Temporal lobe (tissue), 2 donors: ENCODE data around the genes MRPL12, PPP1R27 and RAC3.

DNA sequence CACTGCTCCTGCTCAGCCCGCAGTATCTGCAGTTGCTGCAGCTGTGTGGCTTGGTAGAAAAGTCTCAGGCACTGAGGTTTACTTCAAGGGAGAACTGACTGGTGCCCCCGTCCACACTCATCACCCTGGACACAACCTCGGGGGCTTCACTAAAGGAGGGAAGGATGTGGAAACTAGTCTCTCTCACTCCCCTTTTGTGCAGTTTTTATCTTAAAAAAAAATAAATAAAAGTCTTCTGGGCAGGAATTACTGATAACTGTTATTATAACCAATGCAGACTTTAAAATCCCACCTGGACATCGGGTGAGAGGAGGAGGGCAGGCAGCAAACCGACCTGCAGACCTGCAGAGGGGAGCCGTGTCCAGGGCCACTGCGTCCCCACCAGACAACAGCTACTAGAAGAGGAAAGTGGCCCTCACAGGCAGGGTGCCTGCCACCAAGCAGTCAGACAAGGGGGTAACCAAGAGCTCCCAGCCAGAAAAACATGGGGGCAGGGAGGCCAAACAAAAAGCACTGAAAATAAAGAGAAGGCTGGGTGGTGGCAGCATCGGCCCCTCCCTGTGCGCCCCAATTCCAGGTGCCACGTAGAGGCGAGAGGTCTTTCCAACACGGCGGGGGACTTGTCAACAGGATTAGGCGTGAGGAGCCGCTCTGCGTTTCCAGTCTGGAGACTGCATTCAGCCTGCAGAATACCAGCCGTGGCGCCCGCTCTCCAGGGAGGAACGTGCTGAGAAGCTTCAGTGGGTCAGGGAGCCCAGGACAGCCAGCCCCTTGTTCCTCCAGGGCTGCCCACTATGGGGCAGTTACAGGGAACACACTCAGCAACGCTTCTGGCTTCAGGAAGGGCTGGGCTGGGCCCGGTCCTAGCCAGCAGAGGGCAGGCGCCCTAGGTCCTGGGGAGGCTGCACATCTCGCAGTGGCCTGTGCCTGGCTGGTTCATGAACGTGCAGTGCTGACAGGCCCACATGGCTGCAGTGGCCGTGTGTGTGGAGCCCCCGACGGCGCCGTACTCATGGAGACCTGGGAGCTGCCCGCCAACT, 6.5 kb upstream of the FAAP100 start:
- RAMPAGE, long total RNA = no peak

DNA sequence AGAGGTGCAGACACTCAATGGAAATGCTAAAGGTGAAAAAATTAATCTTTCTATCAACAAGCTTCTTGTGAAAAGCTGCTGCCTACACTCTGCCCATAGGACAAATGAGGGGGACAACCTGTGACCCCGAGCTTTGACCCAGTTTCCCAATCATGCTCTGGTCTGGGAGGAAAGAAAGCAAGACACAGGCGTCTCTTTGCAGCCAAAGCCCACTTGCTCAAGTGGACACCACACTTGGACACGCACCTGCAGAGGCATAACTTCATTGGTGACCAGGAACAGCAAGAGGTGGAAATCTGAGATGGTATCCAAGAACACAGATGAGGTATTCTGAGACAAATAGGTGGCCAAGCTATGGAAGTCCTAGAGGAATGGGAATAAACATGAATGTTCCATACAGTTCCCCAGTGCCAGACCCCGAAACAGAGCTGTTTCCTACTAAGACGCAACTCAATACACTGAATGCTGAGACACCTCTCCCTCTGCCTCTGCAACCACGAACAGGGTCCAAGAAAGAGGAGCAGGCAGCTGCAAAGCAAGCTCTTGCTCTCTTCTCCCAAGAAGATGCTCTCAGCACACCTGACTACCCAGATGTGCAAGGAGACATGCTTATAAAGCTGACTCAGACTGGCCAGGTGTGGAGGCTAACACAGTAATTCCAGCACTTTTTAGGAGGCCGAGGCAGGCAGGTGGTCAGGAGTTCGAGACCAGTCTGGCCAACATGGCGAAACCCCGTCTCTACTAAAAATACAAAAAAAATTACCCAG, 15.2 kb upstream of the FAAP100 start:
- RAMPAGE, long total RNA = no peak

DNA sequence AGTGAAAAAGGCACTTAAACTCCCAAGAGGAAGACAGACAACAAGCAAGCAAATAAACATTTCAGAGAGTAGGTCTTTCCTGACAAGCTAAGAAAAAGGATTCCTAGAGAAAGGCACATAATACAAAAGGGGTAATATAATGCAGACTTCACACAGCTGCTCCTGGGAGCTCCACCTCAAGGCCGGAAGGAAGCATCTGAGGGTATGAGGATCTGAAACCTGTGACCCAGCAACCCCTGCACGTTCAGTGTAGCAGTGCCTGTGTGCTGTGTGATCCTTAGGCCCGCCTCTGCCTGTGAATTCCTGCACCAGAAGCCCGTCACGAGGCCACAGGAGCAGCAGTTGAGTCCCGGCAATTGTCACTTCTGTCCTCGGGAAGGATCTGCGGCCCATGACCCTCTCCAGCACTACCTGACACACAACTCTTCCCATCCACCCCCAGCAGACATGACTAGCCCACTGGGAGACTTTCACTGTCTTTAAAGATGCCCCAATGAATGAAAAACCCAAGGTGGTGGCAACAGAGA, 38.5 kb downstream of the NPLOC4 start:
- RAMPAGE, long total RNA = no peak

GRCh38 chr17:81629519-81630486, 7.1 kb downstream of the NPLOC4 start:
- RAMPAGE, long total RNA = no peak

DNA sequence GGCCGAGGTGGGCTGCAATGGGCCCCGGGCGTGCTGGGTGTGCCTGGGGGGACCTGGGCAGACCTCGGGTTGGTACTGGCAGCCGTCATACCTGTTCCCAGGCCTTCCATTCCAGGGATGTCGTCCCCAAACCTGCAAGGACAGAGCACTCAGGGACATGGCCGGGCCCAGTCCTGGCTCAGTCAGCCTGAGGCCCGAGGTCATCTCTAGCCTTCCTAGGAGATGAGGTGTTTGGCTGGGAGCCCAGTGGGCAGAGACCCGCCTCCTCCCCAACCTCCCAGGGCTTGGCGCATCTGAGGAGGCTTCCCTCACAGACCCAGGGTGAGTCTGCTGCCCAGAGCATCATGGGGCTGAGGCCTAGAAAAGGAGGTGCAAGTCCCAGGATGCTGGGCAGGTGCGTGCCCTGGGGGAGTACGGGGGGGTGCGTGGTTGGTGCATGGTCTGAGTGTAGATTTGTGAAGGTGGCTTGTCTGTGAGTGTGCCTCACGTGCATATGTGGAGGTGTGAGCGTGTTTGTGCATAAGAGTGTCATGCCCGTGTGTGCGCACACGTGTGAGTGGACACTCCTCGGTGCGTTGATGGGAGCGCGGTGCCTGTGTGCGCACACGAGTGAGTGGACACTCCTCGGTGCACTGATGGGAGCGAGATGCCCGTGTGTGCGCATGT, 4.7 kb downstream of the PDE6G start:
- RAMPAGE, long total RNA = no peak

GRCh38 chr17:81686785-81687231, 3.0 kb downstream of the HGS start:
- RAMPAGE, long total RNA = no peak

DNA sequence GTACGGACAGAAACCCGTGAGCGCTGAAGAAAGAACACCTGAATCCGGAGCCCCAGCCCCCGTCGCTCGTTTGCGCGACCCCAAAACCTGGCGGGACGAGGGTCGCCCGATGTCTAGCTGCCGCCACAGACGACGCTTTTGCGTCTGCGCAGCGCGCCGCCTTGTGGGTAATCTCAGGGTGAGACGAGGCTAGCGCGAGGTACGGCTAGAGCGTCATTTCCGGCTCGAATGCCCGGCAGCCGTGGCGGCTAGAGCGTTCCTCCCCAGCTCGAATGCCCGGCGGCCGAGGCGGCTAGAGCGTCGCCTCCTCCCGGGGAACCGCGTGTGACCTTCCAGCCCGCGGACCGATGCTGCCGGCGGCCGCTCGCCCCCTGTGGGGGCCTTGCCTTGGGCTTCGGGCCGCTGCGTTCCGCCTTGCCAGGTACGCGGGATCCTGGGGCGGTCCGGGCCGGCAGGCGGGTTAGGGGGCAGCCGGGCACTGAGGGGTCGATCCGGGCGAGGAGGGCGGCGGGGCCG, at the start of gene MRPL12:
Gene MRPL12 (plus strand): TSS at position 213 of the 516 bp plus-strand sequence.
- RAMPAGE, long total RNA = start-site peak on the minus strand centred at position 133 of the sequence, 36 bp wide, 17 and 6 reads in 2 replicates; start-site peak on the plus strand centred at position 278 of the sequence, 130 bp wide, 36 and 59 reads in 2 replicates

- RAMPAGE, long total RNA = no peak
These were observed 925 bp upstream of the SLC25A10 start for GRCh38 chr17:81711067-81711651.

DNA sequence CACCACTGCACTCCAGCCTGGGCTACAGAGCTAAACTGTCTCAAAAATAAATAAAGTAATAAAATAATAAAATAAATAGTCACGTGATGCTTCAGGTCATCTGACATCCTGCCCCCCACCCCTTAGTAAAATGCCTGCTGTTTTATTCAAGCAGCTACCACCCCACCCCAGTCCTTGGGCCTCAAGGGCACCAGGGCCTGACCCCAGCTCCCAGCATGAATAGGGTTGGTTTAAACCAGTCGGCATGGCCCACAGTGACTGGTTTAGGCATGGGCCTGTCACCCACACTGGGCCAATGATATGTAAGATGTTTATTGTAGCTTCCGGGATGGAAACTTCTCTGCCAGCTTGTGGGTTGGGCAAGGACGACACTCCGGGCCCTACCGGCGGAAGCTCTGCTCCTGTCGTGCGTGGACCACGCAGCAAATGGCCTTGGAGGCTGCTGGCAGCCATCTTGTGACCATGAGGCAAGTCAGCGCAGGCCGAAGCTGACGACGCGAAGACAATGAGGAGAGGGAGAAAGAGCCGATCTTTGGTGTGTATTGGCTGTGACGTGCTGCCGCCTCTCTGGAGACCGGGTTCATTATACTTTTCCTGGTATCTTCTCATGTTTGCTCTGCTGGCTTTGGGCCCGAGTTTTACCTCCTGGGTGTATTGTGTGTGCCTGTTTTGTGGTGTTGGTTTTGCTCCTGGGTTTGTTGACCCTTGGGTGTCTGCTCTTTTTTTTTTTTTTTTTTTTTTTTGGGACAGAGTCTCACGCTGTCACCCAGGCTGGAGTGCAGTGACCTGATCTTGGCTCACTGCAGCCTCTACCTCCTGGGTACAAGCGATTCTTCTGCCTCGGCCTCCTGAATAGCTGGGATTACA, 15.3 kb downstream of the SLC25A10 start:
- RAMPAGE, long total RNA = no peak

GRCh38 chr17:81834529-81835479, at the start of gene PPP1R27:
TSS of gene PPP1R27 (minus strand) at chr17:81835050.
- RAMPAGE, long total RNA = no peak

- RAMPAGE, long total RNA = no peak
These were observed 1.6 kb downstream of the ARHGDIA start for GRCh38 chr17:81869170-81870318.

DNA sequence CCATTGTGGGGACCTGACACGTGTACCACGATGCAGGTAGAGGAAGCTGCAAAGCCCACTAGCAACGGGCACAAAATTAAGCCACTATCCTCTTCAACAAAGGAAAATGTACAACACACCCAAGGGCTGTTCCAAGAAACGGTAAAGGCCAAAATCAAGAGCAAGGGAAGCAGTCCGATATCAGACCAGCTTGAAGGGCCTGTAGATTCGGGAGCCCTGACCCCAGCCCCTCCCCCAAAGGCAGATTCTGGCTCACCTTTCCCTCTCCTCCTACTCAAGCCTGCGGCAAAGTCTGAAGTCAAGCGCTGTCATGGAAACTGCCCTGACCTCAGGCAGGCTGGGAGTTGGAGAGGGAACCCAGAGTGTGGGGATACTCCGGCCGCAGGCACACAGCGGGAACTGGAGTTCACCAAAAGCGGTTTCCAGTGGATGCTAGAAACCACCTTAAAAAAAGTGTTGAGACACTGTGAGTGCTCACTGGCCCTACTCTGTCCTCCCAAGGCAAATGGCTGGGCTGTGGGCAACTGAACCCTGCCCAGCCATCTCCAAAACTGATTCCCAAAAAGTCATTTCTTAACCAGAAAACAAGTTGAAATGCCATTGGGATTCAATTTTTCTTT, 1.7 kb downstream of the ALYREF start:
- RAMPAGE, long total RNA = no peak

DNA sequence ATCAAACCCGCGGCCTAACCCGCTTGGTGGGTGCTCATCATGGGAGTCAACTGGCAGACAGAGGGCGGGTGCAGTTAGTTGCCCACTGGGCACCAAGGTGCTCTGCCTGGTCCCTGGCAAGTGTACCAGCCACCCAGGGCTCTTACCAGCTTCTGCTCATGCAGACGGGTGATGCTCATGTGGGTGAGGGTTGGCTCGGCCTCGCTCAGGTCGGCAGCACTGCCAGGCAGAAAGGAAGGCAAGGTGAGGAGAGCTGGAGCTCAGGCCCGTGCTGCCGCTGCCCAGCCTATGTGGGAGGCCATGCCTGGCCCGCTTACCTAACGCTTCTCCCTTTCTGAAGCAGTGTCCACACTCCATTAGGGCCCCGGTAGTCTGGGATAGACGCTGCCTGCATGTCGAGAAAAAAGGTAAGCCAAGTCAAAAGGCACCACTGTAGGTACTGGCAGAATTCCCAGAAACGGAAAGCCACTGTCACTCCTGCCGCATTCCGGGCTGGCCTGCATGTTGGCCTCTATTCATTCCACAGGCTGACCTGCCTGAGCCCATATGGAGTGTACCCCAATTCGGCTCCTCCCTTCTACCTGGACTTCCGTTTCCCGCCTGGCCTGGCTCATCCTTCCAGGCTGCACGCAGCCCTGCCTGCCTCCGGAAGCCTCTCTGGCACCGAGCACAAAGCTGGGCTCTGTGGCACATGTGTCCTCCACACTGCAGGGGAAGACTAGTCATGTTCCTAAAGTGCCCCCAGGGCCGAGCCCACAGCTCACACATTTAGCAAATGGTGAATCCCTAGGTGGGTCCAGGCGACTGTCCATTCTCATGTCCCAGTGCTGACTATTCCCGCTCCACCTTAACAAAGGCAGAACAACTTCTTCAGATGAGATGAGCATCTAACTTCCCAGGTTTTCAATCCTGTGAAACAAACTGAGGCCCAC, 2.4 kb downstream of the SIRT7 start:
- RAMPAGE, long total RNA = no peak

DNA sequence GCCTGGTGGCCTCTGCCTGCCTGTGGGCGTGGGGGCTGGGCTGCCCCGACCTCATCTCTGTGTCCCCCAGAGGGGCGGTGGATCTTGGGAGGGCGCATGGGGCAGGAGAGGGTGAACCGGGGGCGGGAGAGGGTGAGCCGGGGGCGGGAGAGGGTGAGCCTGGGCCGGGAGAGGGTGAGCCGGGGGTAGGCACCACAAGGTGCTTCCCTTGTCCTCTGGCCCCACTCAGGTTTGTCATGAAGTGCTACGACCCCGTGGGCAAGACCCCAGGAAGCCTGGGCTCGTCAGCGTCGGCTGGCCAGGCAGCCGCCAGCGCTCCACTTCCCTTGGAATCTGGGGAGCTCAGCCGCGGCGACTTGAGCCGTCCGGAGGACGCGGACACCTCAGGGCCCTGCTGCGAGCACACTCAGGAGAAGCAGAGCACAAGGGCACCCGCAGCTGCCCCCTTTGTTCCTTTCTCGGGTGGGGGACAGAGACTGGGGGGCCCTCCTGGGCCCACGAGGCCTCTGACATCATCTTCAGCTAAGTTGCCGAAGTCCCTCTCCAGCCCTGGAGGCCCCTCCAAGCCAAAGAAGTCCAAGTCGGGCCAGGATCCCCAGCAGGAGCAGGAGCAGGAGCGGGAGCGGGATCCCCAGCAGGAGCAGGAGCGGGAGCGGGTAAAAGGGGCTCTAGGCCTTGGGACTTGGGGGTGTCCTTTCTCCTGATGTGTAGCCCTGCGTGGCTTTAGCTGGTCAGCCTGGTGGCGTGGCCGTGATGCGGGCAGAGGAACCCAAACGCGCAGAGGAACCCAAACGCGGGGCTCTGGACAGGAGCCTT, 19.0 kb downstream of the ASPSCR1 start:
- RAMPAGE, long total RNA = no peak

DNA sequence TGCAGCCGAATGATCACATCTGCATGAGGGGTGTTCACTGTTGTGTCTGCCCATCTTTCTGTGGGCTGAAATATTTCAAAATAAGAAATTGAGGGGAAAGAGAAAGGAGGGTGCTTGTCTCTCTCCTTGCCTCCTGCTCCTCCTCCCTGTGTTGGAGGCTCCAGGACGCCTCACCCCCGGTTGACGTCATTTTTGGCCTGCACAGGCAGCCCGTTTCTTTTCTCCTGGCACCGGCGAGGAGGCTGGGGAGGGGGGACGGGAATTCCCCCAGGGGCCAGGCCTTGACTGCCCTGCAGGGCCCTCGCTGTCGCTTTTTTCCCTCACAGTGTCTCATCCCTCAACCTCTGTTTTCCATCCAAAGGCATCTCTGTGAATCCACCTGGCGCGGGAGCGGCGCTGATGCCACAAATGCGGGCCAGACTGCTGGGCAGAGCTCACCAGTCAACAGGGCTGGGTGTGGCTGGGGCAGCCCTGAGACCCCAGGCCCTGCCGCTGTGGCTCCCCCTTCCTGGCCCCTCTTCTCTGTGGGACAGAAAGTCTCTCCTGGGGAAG, 16.2 kb downstream of the CENPX start:
- RAMPAGE, long total RNA = no peak

- RAMPAGE, long total RNA = no peak
These were observed 9.3 kb downstream of the CENPX start for GRCh38 chr17:82013321-82013749.

DNA sequence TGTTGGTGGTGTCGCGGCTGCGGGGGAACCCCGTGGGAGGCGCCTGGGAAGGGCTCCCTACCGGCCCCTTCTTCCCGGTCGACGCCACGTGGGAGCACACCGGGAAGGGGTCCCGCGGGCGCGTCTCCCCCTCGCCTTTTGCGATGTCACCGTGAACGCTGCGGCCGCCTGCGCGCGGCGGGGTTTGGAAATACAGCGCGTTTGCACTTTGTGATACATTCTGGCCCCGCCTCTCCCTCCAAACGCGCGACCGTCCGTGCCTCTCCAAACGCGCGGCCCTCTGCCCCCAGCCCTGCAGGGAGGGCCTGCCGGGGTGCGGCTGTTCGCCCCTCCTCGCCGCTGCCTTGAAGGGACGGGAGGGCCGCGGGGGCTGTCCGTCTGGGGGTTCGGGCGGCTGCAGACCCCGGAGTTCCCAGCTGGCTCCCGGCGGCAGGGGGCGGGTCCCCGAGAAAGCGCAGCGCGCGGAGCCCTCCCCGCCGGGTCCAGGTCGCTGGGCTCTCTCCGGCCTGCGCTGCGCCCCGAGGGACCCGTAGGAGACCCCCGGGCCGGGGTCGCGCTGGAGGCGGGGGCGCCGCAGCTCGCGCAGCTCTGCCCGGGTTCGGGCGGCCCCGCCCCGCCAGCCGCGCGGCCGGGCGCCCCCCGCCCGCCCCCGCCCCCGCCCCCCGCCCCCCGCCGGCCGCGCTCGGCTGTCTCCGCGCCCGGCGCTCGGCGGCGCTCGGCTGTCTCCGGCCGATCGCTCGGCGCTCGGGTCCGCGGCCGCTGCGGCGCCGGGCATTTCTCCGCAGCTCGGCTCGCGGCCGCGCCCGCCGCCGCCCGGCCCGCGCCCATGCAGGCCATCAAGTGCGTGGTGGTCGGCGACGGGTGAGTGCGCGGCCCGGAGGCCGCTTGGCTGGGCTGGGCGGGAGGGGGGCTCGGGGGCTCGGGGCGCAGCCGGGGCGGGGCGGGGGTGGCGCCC, at the start of gene RAC3:
Gene RAC3 (plus strand): TSS at position 743 of the 955 bp plus-strand sequence.
- RAMPAGE, long total RNA = no peak

- RAMPAGE, long total RNA = no peak
These were observed 6.0 kb upstream of the DCXR start for GRCh38 chr17:82043422-82044044.

DNA sequence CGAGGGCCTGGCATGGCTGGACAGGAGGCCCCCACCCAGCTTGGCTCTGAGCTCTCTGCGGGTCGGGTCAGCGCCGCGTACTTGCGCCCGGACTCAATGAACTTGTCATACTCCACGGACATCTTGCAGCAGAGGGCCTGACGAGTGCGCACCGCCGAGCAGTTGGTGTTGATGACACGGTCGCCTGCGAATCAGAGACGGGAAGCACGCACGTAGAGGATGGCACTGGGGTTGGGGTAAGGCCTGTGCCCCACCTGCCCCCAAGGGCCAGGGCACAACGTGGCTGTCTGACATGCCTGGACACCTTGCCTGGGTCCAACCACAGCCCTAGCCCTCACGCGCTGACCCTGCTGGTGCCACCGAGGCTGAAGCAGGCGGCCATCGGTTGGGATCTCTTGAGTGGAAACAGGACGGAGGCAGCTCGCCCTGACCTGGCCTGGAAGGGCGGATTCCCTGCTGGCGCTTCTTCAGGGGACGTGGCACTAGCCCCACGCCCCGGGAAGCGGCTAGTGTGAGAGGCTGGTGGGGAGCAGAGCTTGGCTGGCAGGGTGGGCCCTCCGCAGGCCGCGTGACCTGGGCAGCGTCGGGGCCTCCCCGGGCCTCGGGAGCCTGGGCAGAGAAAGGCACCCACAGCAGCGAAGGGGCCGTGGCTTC, 903 bp downstream of the RFNG start:
- RAMPAGE, long total RNA = no peak

DNA sequence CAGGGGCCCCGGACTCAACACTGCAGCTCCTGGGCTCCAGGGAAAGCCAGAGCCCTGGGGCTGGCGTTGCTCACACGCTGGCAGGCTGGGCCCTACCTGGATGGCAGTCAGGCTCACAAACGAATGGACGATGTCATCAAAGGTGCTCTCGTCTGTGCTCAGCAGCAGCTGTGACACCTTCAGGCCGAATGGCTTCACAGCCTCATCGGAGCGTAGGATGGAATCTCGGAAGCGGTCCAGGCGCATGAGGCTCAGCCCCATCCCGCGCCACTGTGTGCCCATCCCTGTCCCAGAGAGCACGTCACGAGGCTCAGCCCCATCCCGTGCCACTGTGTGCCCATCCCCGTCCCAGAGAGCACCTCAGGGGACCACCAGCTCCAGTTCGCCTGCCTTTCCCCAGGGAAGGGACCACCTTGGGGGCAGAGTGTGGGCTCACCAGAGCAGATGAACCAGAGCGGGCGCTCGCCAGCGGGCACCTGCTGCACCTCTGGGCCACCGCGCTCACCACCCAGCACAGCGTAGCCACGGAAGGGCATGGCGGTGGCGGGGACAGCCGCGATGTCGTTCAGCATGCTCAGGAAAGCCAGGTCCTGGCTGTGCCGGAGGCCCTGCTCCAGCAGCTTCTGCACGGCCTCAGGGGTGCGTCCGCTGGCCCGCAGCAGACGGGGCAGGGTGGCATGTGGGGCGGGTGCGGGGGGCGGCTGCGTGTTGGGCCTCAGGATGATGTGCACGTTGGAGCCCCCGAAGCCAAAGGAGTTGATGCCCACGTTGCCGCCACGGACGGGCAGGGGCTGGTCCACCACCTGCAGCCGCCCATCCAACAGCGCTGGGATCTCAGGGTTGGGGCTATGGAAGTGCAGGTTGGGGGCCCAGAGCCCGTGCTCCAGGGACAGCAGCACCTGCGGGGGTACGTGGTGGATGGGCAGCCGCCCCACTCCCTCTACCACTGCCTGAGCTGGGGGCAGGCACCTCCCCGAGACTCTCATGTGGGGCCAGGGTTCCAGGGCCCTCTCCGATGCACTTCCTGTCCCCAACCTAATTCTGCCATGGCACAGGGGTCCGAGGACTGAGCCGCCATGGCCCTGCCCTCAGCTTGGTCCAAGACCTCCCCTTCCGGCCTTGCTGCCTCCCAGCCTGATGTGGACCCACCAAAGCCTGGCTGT, 6.9 kb downstream of the FASN start:
- RAMPAGE, long total RNA = no peak